ENCODE data around the genes LHX8, ACADM and ADGRL4.

- PRO-cap: no peak
Observed at GRCh38 chr1:74730104-74730501, 2.7 kb downstream of the CRYZ start.

DNA sequence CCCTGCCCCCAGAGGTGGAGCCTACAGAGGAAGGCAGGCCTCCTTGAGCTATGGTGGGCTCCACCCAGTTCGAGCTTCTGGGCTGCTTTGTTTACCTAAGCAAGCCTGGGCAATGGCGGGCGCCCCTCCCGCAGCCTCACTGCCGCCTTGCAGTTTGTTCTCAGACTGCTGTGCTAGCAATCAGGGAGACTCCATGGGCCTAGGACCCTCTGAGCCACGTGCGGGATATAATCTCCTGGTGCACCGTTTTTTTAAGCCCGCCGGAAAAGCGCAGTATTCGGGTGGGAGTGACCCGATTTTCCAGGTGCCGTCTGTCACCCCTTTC is 21.9 kb upstream of the LHX8 start:
- PRO-cap: unidirectional peak, plus-strand start at position 90 of the sequence

DNA sequence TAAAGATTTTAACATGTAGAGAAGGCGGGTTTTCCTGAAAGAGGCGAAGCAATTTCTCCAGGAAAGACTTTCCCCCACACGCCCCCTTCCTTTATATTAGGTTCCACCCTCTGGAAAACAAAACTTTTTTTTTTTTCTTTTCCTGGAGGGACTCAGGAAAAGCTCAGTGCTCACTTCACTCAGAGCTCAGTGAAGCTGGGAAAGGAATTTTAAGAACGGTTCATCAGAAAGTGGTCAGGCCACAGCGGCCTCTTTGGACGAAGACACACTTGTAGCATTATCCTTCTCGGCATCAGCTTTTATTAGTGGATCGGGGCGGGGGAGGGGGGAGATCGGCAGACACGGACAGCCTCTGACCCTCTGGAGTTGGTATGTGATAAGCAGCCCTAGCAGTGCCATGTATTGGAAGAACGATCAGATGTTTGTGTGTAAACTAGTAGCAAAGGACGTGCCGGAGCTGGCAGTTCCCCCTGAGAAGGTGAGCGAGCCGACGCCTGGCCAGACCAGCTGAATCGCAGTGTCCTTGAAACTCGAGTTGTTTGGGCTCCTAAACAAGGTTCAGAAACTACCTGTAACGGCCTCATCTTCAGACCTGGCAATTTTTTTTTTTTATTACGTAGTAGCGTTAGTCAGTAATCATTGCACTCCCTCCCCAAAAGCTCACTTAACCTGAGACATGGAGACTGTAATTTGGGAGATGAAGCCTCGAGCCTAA is at the start of gene LHX8:
Gene LHX8, plus strand, starts transcription at position 166 of the 715 bp plus-strand sequence.
- PRO-cap: no peak

DNA sequence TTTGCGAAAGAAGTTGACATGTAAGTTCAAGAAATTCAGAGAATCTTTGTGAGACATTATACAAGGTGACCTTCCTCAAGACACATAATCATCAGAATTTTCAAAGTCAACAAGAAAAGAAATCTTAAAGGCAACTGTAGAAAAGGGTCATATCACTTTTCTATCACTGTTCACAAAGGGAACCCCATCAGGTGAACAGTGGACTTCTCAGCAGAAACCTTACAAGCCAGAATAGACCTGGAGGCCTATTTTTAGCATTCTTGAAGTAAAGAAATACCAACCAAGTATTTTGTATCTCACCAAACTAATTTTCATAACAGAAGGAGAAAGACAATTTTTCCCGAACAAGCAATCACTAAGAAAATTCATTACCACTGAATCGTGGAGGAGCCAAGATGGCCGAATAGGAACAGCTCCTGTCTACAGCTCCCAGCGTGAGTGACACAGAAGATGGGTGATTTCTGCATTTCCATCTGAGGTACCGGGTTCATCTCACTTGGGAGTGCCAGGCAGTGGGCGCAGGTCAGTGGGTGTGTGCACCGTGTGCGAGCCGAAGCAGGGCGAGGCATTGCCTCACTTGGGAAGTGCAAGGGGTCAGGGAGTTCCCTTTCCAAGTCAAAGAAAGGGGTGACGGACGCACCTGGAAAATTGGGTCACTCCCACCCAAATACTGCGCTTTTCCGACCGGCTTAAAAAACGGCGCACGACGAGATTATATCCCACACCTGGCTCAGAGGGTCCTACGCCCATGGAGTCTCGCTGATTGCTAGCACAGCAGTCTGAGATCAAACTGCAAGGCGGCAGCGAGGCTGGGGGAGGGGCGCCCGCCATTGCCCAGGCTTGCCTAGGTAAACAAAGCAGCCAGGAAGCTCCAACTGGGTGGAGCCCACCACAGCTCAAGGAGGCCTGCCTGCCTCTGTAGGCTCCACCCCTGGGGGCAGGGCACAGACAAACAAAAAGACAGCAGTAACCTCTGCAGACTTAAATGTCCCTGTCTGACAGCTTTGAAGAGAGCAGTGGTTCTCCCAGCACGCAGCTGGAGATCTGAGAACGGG is 235.1 kb downstream of the SLC44A5 start:
- PRO-cap: unidirectional peak, plus-strand start at position 173 of the sequence; unidirectional peak, plus-strand start at position 382 of the sequence

- PRO-cap: no peak
Observed at GRCh38 chr1:75588993-75589196, 22.0 kb downstream of the SLC44A5 start.

DNA sequence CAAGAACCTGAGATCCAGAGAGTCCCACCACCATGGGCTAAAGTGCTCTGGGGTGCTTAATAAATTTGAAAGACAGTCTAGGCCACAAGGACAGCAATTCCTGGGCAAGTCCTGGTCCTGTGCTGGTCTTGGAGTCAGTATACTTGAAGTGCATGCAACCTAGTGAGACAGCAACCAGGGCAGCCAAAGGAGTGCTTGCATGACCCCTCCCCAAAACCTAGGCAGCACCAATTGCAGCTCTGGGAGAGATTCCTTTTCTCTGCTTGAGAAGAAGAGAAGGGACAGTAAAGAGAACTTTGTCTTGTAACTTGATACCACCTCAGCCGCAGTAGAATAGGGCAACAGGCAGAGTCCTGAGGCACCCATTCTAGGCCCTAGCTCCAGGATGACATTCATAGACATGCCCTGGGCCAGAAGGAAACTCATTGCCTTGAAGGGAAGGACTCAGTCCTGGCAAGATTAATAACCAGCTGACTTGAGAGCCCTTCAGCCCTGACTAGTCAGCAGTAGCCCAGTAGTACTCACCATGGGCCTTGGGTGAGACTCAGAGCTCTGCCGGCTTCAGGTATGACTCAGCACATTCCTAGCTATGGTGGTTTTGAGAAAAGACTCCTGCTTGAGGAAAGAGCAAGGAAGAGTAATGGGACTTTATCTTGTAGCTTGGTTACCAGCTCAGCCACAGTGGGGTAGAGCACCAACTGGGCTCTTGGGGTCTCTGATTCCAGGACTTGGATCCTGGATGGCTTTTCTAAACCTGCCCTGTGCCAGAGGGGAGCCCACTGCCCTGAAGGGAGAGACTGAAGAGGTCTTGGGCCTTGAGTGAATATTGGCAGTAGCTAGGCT is 51.8 kb upstream of the ACADM start:
- PRO-cap: no peak

- PRO-cap: unidirectional peak, minus-strand start at chr1:75678104
Observed at GRCh38 chr1:75677848-75678579, 46.5 kb upstream of the ACADM start.

DNA sequence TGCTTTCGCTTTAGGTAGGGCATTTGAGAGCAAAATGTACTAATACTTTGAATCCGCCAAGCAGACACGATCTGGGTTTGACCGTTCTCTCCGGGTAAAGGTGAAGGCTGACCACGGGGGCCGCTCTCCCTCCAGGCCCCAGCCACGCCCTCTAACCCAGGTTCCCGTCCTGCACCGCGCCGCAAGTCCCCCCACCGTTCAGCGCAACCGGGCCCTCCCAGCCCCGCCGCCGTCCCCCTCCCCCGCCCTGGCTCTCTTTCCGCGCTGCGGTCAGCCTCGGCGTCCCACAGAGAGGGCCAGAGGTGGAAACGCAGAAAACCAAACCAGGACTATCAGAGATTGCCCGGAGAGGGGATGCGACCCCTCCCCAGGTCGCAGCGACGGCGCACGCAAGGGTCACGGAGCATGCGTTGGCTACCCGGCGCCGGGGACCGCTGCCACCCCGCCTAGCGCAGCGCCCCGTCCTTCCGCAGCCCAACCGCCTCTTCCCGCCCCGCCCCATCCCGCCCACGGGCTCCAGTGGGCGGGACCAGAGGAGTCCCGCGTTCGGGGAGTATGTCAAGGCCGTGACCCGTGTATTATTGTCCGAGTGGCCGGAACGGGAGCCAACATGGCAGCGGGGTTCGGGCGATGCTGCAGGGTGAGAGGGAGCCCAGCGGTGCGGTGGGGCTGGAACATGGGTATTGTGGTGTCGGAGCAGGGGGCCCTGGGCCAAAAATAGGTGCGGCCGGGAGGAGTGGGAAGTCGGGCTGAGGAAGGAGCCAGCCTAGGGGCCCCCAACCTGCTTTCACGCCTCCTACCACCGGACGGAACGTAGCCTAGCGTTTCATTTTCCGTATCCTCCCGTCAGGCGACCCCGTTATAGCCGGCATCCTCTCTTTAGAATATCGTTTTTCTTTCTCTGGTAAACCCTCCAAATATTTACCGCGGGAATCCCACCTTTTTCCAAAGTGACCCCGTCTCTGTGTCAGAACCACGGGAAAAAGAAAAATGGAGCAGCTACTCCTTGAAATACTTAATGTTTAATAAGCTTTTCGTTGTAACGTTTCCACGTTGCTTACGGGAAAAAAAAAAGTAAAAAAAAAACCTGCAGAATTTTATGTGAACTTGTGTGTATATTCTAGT is at the start of gene ACADM:
Gene ACADM, plus strand, starts transcription at position 532 of the 1,125 bp plus-strand sequence.
- PRO-cap: bidirectional peak, plus-strand start at position 161 of the sequence, minus-strand start at position 102 of the sequence; bidirectional peak, plus-strand start at position 282 of the sequence, minus-strand start at position 331 of the sequence; bidirectional peak, plus-strand start at position 584 of the sequence, minus-strand start at position 485 of the sequence

DNA sequence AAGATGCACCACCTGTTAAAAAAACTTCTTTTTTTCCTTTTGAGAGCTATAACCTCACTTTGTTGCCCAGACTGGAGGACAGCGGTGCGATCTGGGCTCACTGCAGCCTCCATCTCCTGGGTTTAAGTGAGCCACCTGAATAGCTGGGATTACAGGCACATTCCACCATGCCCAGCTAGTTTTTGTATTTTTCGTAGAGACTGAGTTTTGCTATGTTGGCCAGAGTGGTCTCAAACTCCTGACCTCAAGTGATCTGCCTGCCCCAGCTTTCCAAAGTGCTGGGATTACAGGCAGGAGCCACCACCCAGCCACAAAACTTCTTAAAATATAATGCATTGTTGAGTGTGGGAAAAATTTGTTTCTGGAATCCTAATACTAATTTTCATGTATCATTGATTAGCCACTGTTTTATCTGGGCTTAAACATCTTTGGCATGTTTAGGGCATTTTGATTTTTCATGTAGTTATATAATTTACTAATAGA is 2.3 kb downstream of the RABGGTB start:
- PRO-cap: no peak

GRCh38 chr1:75790961-75791855 is 5.2 kb downstream of the RABGGTB start:
- PRO-cap: no peak

DNA sequence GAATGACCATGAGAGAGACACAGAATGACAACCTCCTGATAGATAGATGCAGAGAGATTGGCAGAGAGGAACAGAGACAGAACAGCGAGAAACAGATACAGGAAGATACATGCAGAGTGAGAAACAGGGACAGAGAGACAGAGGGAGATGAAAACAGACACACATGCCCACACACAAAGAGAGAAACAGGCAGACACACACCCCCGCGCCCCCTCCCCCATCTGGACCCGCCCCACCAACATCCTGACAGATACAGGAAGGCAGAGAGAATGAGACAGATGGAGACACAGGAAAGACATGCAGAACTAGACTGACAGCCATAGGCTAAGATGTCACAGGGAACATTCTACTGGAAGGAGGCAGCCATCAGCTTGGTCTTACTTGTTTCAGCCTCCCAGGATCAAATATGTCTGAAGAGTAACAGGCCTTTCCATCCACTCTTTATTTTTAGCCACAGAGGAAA is 211.2 kb downstream of the ST6GALNAC3 start:
- PRO-cap: no peak

- PRO-cap: no peak
Observed at GRCh38 chr1:77531749-77532340, 150.6 kb downstream of the ZZZ3 start.

- PRO-cap: no peak
Observed at GRCh38 chr1:77564300-77565473, 117.8 kb downstream of the ZZZ3 start.

DNA sequence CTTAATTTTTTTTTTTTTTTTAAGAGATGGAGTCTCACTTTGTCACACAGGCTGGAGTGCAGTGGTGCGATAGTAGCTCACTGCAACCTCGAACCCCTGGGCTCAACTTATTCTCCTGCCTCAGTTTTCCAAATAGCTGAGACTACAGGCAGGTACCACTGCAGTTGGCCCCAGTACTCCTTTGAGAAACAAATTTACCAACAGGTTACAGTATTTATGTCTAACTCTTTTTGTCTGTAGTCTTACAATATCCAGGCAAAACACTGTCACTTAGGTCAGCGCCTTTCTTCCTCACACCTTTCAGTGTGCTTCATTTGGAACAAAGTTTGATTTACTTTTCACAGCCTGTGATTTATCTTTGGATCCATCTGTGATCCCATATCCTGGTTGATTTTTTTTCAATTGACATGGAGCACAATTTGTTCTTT is 17.0 kb downstream of the MIGA1 start:
- PRO-cap: no peak

DNA sequence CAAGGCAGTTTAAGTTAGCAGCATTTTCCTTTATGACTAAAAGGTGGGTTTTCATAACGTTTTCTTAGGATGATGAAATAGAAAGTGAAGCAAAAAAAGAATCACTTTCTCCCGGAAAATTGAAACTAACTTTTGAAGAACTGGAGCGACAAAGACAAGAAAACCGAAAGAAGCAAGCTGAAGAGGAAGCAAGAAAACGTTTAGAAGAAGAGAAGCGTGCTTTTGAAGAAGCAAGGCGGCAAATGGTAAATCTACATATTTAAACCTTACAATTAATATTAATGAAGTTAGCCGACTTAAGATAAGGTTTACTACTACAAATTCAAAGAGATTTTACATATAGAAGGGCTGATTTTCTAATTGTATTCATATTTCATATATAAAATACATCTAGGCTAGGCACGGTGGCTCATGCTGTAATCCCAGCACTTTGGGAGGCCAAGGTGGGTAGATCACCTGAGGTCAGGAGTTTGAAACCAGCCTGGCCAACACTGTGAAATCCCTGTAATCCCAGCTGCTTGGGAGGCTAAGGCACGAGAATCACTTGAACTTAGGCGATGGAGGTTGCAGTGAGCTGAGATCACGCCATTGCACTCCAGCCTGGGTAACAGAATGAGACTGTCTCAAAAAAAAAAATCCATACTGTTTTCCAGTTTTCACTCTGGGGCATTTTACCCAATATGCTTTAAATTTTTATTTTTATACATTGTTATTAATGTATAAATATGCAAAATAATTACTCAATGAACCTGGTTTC is 38.4 kb downstream of the NEXN start:
- PRO-cap: no peak

DNA sequence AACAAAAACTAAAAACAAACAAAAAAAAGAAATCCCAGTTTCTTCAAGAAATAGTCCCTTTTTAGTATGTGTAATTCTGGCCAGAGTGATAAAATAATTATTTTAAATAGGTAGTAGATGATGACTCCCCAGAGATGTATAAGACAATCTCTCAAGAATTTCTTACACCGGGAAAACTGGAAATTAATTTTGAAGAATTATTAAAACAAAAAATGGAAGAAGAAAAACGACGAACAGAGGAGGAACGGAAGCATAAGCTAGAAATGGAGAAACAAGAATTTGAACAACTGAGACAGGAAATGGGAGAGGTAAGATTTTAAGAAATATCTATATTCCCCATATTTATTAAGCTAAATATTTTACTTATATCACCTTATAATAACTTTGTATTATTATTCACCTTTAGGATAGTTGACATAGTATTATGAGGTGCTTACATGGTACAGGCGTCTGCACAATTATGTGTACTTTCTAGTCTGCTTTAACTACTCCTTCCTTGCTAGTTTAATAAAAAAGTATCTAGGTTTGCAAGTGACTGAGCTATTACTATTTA is 44.8 kb downstream of the NEXN start:
- PRO-cap: no peak

- PRO-cap: no peak
Observed at GRCh38 chr1:78223233-78223958, 177.6 kb downstream of the GIPC2 start.

GRCh38 chr1:79006498-79007013 is at the start of gene ADGRL4:
TSS of gene ADGRL4 (minus strand) at chr1:79006730.
- PRO-cap: no peak

GRCh38 chr1:81437651-81437977 is 363.1 kb upstream of the ADGRL2 start:
- PRO-cap: no peak

- PRO-cap: no peak
Observed at GRCh38 chr1:82782641-82782840, 981.8 kb downstream of the ADGRL2 start.

Data from progenitor cell of endocrine pancreas (in vitro differentiated cells).